ENCODE measurements around a stretch of chr15.

- RAMPAGE, long total RNA = no peak
- RRBS = no CpG with 5 or more reads among the region's 5 CpGs
These were observed 266.9 kb downstream of the RPLP1 start for GRCh38 chr15:69719418-69719996.

DNA sequence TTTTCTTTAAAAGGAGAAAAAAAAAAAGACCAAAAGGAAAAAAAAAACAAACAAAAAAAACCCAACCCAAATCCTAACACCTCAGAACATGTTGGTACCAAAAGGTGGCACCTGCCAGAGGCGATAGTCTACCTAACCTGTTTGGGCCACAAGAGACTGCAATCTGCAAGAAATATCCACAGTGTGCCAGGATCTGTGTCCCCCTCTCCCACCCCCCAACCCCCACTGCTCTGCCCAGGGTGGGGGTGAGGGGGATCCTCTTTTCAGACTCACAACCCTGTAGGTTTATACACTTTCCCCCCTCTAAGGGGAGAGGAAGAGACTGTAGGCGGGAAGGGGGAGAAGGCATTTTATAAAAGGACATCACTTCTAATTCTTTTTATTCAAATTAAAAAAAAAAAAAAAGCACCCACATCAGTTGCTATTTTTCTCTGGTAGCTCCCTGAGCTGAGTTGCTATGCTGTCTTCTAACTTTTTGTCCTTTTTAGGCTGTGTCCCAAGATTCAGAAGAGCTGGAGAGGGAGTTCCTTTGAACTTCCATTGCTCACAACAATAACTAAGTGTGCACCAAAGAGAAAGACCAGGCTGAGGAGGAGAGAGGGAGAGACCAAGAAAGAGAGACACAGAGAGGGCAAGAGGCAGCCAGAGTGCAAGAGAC lies 49.0 kb downstream of the TLE3 start:
- RAMPAGE, long total RNA = no peak
- RRBS = no CpG with 5 or more reads among the region's 2 CpGs

GRCh38 chr15:70059148-70059832 lies 38.4 kb downstream of the TLE3 start:
- RAMPAGE, long total RNA = no peak
- RRBS = no CpG with 5 or more reads among the region's 7 CpGs

GRCh38 chr15:70065899-70066892 lies 31.5 kb downstream of the TLE3 start:
- RAMPAGE, long total RNA = no peak
- RRBS = 96% methylated on average over 3 of the region's 20 CpGs

- RAMPAGE, long total RNA = no peak
- RRBS = no CpG with 5 or more reads among the region's 5 CpGs
These were observed 19.9 kb downstream of the TLE3 start for GRCh38 chr15:70077788-70078290.

DNA sequence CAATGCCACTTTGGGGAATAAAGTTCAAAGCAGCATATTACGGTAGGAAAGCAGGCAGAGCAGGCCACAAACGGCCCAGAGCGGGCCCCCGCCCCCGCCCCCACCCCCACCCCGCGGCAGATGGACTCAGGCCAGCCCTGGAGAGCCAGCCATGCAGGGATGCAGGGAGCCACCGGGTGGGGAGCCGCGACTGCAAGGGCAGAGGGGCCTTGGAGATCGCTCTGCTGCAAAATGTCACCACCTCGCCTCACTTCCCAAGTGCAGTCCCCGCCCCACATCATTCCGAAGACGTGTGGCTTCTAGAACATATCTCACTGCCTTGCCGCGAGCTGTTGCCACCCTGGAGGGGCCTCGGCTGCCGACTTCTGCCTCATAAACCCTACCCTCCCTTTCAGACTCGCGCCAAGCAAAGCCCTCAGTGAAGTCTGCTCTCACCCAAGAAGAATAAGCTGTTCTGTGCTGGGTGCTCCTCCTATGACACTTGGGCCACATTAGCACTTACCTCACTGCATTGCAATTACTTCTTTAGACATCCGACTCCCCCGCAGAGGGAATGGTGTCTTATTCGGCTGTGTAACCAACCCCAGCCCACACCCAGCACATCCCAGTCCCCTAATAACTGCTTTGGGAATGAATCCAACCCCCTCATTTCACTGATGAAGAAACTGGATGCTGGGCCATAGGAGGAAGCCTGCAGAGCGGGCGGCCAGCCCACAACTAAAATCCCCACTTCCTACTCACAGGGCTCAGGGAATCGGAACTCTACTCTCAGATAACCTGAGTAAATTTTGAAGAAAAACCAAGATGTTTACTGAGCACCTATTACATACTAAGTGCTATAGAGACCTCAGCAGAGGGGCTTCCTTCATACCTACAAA lies 8.7 kb downstream of the TLE3 start:
- RAMPAGE, long total RNA = no peak
- RRBS = no CpG with 5 or more reads among the region's 27 CpGs

GRCh38 chr15:70094214-70094616 lies 3.5 kb downstream of the TLE3 start:
- RAMPAGE, long total RNA = no peak
- RRBS = no CpG with 5 or more reads among the region's 2 CpGs

GRCh38 chr15:70096119-70097223 lies 1.2 kb downstream of the TLE3 start:
- RAMPAGE, long total RNA = no peak
- RRBS = under 1% methylated on average over 63 of the region's 102 CpGs

- RAMPAGE, long total RNA = no peak
- RRBS = no CpG with 5 or more reads among the region's 14 CpGs
These were observed 1.9 kb upstream of the TLE3 start for GRCh38 chr15:70099691-70100023.

- RAMPAGE, long total RNA = no peak
- RRBS = no CpG with 5 or more reads among the region's 10 CpGs
These were observed 68.2 kb upstream of the TLE3 start for GRCh38 chr15:70165810-70166486.

GRCh38 chr15:70257513-70257949 lies 159.8 kb upstream of the TLE3 start:
- RAMPAGE, long total RNA = no peak
- RRBS = no CpG with 5 or more reads among the region's 5 CpGs

GRCh38 chr15:70271296-70271976 lies 173.7 kb upstream of the TLE3 start:
- RAMPAGE, long total RNA = no peak
- RRBS = no CpG with 5 or more reads among the region's 3 CpGs

DNA sequence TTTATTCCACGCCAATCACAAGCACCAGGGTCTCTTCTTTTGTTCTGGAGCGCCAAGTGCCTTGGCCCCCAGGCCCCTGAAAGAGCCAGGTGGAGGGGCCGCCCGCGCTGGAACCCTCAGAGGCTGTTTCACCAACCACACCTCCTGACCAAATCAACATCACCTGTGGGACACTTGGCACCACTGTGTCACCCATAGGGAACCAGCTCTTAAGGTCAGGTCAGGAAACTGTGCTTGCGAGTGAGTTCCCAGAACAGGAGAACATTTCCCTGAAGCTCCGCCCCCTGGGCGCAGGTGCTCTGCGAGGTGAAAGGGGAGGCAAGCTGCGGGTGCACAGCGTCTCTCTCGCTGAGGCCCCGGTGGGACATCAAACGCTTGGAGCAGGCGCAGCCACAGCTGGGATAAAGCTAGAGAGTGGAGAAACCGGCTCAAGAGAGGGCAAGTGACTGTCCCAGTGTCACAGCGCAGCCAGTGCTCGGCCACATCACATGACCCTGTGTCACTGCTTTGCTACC lies 311.2 kb downstream of the UACA start:
- RAMPAGE, long total RNA = no peak
- RRBS = 62% methylated on average over 4 of the region's 18 CpGs

GRCh38 chr15:70474650-70475652 lies 288.4 kb downstream of the UACA start:
- RAMPAGE, long total RNA = no peak
- RRBS = 94% methylated on average over 11 of the region's 37 CpGs

DNA sequence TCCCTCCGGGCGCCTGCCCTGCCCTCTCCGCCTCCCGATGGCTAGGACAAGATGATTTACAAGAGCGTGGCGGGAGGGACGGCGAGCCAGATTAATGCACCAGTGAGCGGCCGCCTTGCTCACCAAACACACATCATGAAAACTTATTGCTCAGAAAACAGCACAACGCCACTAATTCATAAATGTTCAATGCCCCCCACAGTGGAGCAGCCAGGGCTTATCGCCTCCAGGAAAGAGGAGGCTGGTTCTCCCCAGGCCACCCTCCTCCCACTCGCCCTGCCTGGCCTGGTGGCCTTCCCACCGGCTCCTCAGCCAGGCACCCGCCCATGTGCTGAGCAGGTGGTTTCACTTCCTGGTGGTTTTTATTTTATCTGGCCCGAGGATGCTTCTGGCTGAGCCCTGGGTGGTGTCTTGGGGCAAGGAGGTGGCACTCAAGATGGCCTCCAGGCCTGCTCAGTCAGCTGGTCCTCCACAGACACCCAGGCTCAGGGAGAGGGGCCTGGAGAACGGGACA lies 285.0 kb downstream of the UACA start:
- RAMPAGE, long total RNA = no peak
- RRBS = no CpG with 5 or more reads among the region's 17 CpGs

GRCh38 chr15:71079392-71080082 lies 35.7 kb upstream of the THSD4 start:
- RAMPAGE, long total RNA = no peak
- RRBS = no CpG with 5 or more reads among the region's 4 CpGs

- RAMPAGE, long total RNA = no peak
- RRBS = no CpG with 5 or more reads among the region's 22 CpGs
These were observed 59.2 kb downstream of the THSD4 start for GRCh38 chr15:71174342-71175024.

GRCh38 chr15:71268110-71268730 lies 152.9 kb downstream of the THSD4 start:
- RAMPAGE, long total RNA = no peak
- RRBS = no CpG with 5 or more reads among the region's 6 CpGs

- RAMPAGE, long total RNA = no peak
These were observed 325.1 kb upstream of the NR2E3 start for GRCh38 chr15:71485384-71485583.

DNA sequence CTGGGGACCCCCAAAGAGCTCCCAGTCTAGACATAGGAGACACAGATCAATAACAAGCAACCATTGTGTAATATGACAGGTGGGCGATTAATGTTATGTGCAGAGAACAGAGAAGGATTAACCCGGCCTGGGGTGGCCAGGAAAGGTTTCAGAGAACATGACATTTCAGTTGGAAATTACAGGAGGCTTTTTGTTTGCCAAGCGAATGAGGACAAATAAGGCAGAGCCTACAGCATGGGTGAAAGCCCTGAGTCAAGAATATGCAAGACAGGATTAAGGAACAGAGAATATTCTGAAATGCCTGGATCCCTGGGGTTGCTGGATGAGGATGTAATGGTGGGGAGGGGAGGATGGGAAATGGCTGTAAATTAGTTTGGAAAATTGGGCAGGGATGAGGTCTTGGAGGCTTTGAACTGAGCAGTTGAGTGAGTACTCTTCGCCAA lies 198.8 kb upstream of the NR2E3 start:
- RAMPAGE, long total RNA = no peak
- RRBS = no CpG with 5 or more reads among the region's 4 CpGs

Measured in epithelial cell of proximal tubule (primary cell).